Islet of Langerhans (tissue), 1 donor: ENCODE results near the genes FAM222A and C12orf76.

GRCh38 chr12:109510129-109510657 is 32.8 kb downstream of the UBE3B start:
- RRBS: 91% methylated on average over 6 of the region's 16 CpGs

- RRBS: no CpG with 5 or more reads among the region's 19 CpGs
Observed at GRCh38 chr12:109520822-109521799, 43.7 kb downstream of the UBE3B start.

- RRBS: no CpG with 5 or more reads among the region's 10 CpGs
Observed at GRCh38 chr12:109529772-109530341, 43.4 kb downstream of the MMAB start.

GRCh38 chr12:109563643-109564039 is 9.7 kb downstream of the MMAB start:
- RRBS: no CpG with 5 or more reads among the region's 15 CpGs

DNA sequence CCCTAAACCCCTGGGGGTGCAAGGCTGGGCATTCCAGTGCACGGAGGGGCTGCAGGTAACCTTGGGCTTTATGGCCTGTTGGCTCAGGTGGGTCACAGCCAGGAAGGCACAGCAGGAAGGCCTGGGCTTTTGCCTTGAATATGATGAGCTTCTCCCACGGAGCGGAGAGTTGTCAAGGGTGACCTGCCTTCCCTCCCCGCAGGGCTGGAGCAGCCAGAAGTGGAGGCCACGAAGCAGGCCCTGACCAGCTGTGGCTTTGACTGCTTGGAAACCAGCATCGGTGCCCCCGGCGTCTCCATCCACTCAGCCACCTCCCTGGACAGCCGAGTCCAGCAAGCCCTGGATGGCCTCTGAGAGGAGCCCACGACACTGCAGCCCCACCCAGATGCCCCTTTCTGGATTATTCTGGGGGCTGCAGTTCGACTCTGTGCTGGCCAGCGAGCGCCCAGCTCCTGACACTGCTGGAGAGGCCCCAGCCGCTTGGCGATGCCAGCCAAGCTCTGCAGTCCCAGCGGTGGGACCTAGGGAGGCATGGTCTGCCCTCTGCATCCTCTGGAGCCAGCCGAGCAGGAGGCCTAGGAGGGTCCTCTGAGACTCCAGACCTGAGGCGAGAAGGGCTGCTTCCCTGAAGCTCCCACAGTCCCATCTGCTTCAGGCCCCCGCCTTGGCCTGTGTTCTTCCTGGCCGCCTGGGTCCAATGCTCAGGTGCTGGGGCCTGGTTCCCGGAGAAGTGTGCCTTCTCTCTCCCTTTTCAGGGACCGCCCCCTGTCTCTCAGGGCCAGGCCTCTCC is 22.8 kb downstream of the MVK start:
- RRBS: no CpG with 5 or more reads among the region's 22 CpGs

GRCh38 chr12:109713468-109714067 is at the start of gene FAM222A:
TSS of gene FAM222A (plus strand) at chr12:109713825.
- RRBS: 4% methylated on average over 28 of the region's 85 CpGs

DNA sequence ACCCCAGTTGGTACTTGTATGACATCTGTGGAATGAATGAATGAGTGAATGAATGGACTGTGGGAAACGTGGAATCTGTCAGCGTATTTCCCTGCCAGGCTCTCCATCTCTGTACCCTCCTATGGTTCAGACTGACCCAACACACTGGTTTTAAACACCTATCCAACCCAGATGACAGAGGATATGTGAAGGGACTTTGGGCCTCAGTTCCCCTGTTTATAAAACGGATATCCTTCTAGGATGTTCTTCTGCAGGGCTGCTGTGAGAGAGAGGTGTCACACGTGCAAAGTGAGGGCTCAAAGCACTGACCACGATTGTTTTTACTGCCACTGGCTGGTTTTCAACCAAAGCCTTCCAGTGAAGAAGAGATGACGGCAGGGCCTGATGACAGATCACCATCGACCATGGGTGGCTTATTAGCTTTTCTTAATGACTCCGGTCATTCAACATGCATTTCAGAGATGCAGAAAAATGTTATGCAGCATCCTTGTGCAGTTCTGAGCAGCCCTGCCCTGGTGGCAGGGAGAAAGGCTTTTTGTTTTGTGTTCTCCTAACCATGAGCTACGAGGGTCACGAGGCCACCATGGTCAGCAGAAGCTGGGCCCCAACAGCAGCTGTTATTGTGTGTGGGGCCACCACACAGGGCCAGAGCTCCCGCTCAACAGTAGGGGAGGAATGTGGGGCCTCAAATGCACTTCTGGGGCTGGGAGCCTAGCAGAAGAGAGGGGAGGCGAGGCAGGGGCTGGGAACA is 16.7 kb downstream of the GLTP start:
- RRBS: no CpG with 5 or more reads among the region's 12 CpGs

- RRBS: no CpG with 5 or more reads among the region's 4 CpGs
Observed at GRCh38 chr12:109864210-109864809, 16.0 kb downstream of the GLTP start.

- RRBS: no CpG with 5 or more reads among the region's 14 CpGs
Observed at GRCh38 chr12:109940176-109941147, 40.4 kb downstream of the TCHP start.

- RRBS: no CpG with 5 or more reads among the region's 13 CpGs
Observed at GRCh38 chr12:109948022-109949040, 47.8 kb downstream of the GIT2 start.

DNA sequence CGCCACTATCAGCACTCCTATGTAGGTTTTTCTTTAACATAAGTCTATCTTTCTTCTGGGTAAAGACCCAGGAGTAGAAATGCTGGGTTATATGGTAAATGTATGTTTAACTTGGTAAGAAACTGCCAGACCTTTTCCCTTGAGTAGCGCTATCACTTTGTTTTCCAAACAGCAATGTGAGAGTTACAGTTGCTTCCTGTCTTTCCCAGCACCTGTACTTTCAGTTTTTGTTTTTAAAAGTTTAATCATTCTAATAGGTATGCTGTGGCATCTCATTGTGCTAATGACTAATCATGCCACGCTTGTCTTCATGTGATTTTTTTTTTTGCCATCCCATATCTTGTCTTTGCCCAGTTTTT is 28.2 kb downstream of the GIT2 start:
- RRBS: no CpG with 5 or more reads among the region's 3 CpGs

DNA sequence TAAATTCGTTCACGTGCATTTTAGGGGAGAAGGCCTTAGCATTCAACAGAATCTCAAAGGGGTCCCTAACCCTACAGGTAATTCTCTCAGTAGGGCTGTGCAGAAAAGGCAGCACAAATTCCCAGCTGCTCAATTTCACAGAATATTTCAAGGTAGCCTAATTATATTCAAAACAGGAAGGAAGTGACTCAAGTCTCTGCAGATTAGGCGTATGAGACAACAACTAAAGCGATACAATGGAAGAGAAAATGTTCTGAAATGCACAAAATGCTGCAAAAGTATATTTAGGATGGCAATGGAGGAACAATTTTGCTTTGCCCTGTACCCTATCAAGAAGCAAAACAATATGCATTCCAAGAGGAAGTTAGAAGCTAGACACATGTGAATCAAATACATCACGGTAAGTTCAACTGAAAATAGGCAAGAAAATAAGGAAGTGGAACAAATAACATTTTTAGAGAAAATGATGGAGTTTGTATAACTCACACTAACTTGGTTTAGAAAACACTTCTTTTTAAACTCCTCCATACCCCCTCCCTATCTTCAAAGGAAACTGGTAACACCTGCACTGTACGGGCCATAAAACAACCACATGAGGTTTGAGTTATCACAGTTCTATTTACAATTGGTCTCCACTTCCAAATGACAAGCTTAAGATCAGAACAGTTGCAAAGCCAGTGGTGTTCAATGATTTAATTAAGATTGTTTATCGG is 1.6 kb downstream of the GIT2 start:
- RRBS: no CpG with 5 or more reads among the region's 7 CpGs

DNA sequence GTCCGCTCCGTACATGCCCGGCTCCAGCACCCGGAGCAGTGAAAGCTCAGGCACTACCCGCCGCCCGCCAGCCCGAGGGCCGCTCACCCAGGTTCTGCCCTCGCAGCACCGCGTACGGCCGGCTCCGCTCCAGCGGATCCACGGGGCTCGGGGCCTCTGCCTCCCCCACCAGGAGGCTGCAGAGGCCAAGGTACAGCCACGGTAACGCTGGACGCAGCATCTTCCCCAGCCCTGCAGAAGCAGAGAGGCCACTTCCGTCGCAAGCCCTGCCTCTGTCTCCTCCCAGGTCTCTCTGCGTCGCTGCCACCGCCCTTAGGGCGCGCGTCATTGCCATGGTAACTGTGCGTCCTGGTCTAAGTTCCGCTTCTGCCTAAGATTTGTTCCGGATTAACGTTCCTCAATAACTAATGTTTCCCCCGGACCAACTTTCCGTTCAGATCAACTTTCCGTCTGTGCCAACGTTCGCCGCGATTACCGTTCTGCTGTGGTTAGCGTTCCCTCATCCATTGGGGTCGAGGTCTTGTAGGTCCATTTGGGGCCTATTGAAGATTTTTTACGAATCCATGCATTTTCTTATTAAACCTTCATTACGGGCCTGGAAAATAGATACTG is at the start of gene C12orf76:
TSS of gene C12orf76 (minus strand) at position 247 of the 612 bp plus-strand sequence.
- RRBS: 3% methylated on average over 9 of the region's 45 CpGs

DNA sequence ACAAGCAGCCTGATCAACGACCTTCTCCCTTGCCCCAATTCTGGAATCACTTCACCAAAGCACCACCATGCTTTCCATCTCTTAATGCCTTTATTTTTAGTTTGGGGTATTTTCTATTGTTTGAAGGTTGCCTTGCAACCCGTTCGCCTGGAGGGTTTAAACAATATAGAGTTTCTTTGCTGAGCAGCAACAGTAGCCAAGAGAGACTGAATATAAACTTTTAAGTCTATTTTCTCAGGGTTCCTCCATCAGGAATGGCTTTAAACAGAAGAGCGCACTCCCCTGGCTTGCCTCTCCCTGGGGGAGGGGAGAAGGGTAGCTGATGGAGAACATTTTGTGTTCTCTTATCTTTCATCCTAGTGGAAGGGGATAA is 34.6 kb upstream of the ATP2A2 start:
- RRBS: no CpG with 5 or more reads among the region's 4 CpGs

DNA sequence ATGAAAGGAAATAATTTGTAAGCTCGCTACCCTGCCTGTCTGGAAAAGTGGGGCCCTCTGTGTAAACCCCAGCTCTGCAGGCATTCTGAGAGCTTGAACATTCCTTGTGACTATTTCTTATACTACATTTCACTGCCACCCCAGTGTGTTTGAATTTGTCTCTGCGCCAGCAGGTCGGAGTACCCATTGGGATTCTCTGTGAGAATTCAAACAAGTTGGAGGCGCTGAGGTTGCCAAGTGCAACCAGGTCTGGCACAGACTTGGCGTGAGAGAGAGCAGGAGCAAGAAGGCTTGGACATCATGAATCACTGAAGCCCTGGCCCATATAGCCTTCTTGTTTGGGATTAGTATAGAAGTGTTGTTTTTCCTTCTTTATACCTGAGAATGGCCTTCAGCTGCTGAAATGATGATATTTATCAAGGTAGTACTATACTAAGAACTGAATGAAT is 33.0 kb upstream of the ATP2A2 start:
- RRBS: no CpG with 5 or more reads among the region's 5 CpGs

DNA sequence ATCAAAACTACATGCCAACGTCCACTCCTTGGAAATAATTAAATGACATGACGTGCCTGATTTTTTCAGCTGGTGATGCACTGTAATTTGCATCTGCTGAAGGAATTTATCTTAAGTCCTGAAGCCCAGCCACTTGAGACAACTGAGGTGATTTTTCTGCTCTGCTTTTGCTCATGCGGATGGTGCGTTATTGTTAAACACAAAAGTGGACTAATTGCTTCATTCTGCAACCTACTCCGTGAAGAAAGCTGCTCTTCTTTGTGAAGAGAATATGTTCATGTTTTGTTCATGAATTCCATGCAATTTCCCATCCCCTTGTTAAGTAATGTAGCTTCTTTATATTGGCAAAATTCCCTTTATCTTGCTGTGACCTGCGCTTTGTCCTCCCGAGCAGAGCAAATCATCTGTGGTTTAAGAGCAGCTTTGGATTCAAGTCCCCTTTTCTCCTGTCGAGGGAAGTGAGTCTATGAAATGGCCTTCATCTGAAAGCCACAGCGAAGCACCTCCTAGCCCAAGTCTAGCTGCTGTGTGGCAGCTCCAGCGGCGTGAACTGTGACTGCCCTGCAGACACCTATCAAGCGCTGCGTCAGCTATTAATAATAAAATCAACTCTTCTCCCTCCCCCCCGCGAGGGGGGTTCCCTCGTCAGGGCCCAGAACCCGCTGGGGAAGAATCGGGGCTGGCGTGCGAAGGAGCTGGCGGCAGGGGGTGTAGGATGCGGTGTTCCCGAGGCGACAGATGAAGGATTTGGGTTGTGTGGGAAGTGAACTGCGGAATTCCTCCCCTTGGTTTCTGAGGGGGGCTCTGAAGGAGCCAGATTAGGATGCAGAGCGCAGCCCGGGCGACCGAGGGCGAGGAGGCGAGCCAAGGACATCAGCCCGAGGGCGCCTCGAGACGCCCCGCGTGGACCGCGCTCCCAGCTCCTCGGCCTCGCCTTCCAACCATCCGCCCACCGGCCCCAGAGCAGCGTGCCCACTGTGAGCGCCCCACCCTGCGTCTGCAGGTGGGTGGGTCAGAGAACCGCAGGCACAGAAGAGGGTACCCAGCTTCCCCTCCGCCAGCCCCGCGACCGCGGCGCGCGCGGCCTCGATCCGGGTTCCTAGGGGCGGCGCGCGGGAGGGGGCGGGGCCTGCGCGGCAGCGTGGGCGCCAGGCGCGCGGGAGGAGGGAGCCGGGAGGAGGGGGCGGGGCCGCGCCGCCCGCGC is 683 bp upstream of the ATP2A2 start:
- RRBS: 2% methylated on average over 12 of the region's 77 CpGs

DNA sequence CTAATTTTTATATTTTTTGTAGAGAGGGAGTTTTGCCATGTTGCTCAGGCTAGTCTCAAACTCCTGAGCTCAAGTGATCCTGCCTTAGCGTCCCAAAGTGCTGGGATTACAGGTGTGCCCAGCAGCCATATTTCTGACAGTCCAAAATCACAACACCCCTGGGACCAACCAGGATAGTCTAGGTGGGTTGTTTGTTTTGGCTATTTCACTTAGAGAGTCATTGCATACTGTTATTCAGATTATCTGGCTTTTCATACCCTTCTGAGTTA is 16.7 kb downstream of the ATP2A2 start:
- RRBS: no CpG with 5 or more reads among the region's 1 CpG

GRCh38 chr12:110320602-110321157 is 39.6 kb downstream of the ATP2A2 start:
- RRBS: no CpG with 5 or more reads among the region's 10 CpGs

- RRBS: no CpG with 5 or more reads among the region's 3 CpGs
Observed at GRCh38 chr12:110332916-110333470, 51.9 kb downstream of the ATP2A2 start.

- RRBS: no CpG with 5 or more reads among the region's 10 CpGs
Observed at GRCh38 chr12:110340175-110340604, 59.1 kb downstream of the ATP2A2 start.